ENCODE measurements around a stretch of chr19.

- RRBS, 2 experiments, result no CpG with 5 or more reads among the region's 26 CpGs
These were observed 4.4 kb downstream of the POLR2E start for GRCh38 chr19:1090768-1091270.

- RRBS, 2 experiments, result no CpG with 5 or more reads among the region's 30 CpGs
These were observed 3.2 kb downstream of the POLR2E start for GRCh38 chr19:1091705-1092554.

DNA sequence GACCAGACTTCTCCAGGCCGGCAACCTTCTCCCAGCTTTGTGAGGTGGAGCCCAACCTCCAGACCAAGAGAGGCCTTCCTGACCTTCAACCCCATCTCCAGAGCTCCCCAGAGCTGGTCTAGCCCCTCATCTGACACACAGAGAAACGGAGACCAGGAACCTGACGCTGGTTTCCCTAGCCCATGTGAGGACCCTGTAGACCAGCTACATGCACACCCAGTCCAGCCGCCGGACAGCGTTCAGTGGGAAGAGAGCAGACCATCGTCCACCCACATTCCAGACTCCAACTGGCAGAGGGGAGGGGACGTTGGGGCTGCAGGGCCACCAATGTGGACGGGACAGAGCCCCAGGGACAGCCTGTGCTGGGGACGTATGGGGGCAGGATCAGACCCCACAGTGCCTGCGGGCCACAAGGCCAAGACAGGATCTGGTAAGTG lies 11.4 kb downstream of the SBNO2 start:
- RRBS, 2 experiments, result no CpG with 5 or more reads among the region's 11 CpGs

- RRBS, 2 experiments, result no CpG with 5 or more reads among the region's 21 CpGs
These were observed 6.3 kb upstream of the SBNO2 start for GRCh38 chr19:1180152-1181014.

- RRBS, 2 experiments, result 50% methylated on average over 1 of the region's 26 CpGs; no CpG with 5 or more reads in 1 of the 2 experiments
These were observed 5.2 kb downstream of the CBARP start for GRCh38 chr19:1232346-1233214.

DNA sequence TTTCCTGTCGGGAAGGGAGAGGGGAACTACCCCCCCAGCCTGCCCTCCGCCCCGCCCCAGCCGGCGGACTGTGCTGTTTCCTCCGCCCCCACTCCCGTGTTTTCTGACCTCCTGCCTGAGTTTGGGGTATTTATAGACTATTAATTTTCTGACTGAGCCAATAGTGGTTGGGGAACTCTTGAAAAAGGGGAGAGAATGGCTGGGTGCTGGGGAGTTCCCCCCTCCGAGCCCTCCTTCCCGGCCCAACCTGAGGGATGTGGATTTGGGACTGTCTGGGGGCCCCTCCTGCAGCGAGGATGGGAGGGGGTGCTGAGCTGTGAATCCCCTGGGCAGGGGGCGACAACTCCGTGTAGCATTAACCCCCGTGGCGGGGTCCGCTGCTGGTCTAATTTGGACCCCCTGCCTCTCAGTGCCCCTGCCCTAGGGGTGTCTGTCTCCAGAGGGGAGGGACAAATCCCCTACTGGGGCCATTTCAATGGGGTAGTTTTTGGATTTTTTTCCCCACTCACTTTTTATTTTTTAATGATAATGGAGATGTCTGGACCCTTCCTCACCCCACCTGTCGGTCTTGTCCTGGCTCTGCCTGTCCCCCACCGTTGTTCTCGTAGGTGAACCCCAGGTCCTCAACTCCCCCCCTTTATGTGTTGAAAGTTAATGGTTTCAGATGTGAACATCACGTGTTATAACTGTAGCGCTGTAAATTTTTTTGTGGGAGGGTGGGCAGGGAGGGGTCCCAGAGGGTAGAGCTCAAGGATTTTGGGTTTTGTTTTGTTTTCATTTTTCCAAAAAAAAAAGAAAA lies 9.8 kb downstream of the MIDN start:
- RRBS, 2 experiments, result no CpG with 5 or more reads among the region's 20 CpGs

DNA sequence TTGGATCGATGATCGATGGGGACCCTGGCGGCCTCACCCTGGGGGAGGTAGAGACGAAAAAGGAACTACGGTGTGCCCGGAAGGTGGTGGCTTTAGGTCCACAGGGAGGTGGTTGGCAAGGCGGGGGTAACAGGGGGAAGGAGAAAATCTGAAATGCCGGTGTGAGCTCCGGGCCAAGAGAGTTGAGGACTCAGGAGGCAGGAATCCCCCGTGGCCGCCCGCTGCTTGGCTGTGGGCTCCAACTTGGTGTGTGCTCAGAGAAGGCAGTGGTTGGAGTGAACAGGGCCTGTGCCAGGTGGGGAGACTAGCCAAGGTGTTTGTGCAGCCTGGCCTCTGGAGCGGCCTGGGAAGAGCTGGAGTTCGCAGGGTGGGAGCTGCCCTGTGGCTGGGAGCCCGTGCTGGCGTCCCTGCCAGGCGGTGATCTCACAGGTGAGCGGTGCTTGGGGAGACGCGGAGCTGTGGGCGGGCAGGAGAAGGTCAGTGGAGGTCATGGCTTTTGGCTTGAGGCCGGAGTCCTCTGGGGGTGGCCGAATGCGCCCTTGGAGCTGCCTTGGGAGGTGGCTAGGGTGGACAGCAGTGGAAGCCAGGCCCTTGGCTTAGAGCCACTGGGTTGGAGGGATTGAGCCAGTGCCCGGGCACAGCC lies 7.3 kb upstream of the CIRBP start:
- RRBS, 2 experiments, result 4 to 5% methylated on average over 3 of the region's 25 CpGs

GRCh38 chr19:1265132-1265693 lies 3.9 kb upstream of the CIRBP start:
- RRBS, 2 experiments, result under 1 to 3% methylated on average over 5 of the region's 20 CpGs

DNA sequence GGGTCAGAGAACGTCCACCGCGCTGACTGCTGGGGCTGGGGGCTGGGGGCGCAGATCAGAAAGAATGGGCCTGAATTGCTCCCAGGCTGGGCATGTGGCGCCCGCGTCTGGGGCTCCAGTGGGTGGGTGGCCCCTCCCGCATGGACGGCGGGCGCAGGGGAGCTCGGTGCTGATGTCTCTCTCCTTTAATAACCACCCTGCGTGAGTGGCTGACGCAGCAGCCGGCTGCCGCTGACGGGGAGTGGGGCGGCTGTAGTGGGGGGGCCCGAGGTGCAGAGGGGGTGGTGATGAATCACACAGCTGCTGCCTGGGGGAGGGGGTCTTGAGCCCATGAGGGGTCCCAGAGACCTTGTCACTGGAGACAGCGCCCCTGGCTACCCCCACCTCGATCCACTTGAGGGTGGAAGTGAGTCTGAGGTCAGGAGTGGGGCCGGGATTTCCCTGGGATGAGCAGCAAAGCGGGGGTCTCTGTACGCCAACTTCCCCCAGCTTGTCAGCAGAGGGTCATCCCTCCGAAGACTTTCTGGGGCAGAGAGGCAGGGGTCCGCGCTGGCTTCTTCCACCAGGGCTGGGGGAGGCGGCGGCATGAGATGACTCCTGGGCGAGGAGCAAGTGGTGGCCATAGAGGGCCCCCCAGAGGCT lies 1.4 kb upstream of the CIRBP start:
- RRBS, 2 experiments, result no CpG with 5 or more reads among the region's 30 CpGs

- RRBS, 2 experiments, result 65 to 70% methylated on average over 3 of the region's 24 CpGs
These were observed 1.3 kb upstream of the EFNA2 start for GRCh38 chr19:1284157-1285022.

- RRBS, 2 experiments, result 24 to 25% methylated on average over 16 of the region's 34 CpGs
These were observed 953 bp downstream of the EFNA2 start for GRCh38 chr19:1286470-1287181.

DNA sequence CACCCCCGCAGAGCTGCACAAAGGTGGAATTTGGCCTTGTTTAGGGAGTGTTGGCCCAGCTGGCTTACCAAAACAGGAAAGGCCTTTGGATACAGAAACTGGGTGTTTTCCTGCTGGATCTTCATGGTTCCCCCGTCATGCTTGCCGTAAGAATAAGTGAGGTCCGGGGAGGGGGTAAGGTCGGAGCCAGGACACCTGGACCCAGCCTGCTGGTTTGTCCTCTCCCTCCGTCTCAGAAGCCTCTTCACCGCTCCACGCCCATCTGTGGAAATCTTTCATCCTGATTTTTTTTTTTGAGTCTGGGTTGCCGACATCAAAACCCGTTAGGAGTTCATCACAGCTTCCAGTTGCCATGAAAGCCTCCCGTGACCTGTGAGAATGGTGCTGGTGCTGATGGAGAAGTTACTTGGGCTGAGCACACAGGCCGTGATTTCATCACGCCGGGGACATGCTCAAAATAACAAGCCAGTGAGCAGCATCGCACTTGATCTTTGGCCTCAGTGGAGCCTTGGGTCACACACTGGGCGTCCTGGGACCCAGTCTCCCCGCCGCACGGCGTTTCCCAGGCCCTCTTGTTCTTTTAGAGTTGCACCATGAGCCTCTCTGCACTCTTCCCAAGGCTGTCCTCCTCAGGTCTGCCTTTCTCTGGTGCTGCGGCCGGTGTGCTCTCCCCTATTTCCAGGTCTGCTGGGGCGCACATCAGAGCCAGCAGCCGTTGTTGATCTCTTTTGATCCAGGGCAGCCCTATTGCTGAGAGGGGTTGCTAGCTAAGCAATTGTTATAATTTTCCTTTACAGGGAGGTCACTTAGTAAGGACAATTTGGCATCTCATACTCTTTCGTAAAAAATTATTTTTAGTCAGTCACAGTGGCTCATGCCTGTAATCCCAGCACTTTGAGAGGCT lies 9.6 kb upstream of the NDUFS7 start:
- RRBS, 2 experiments, result no CpG with 5 or more reads among the region's 25 CpGs

- RRBS, 2 experiments, result no CpG with 5 or more reads among the region's 16 CpGs
These were observed 3.1 kb upstream of the NDUFS7 start for GRCh38 chr19:1380435-1381118.

GRCh38 chr19:1384038-1384855 lies 540 bp downstream of the NDUFS7 start:
- RRBS, 2 experiments, result under 1 to 2% methylated on average over 9 of the region's 43 CpGs

DNA sequence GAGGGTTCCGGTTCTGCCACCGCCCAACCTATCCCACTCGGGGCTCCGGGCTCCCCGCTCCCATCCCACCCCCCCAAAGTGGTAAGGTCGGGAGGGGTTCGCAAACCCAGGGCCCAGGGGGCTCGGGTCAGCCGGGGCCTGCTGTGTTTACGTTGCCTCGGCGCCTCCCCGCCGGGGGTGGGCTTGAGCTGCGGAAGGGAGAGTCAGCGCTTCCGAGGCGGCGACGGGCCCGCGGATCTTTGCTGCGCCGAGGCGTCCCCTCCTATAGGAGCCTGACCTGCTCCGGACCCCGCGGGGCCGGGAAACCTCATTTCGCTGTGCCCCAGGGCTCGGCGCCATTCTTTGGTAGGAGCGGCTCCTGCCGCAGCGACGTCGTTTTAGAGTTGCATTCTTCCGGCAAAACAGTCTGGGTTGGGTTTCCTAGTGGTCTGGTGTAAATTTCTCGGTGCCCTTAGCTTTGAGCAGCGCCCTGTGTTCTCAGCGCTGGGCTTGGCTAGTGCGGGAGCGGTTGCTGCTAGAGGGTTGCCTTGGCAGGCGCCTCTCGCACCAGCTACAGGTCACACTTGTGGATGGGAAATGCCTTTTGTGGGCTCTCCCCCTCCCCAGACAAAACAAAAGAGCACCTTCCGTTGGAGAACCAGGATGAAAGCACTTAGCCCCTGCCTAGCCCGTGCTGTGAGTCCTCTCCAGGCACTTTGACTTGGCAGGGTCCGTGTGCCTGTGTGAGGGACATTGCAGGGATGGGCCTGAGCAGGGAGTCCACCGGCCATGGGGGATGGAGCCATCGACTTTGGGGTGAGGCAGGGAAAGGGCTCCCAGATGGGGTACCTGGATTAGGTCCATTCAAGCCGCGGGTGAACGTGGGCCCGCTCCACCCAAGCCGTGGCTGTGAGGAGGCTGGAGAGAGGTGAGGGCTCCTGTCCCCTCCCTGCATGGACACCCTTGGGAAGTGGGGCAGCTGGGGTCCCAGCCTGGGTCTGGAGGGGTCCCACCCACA lies 1.4 kb downstream of the DAZAP1 start:
- RRBS, 2 experiments, result 1% methylated on average over 21 to 24 of the region's 55 CpGs

- RRBS, 2 experiments, result no CpG with 5 or more reads among the region's 40 CpGs
These were observed 14.5 kb downstream of the DAZAP1 start for GRCh38 chr19:1421779-1422468.

GRCh38 chr19:1424107-1424435 lies 14.1 kb upstream of the RPS15 start:
- RRBS, 2 experiments, result no CpG with 5 or more reads among the region's 17 CpGs

- RRBS, 2 experiments, result no CpG with 5 or more reads among the region's 13 CpGs
These were observed 2.3 kb downstream of the REEP6 start for GRCh38 chr19:1493155-1493899.

- RRBS, 2 experiments, result no CpG with 5 or more reads among the region's 13 CpGs
These were observed 2.4 kb downstream of the UQCR11 start for GRCh38 chr19:1602914-1603268.

GRCh38 chr19:1651617-1651993 lies 810 bp downstream of the TCF3 start:
- RRBS, 2 experiments, result under 1 to 1% methylated on average over 27 of the region's 55 CpGs

Measured in bronchial epithelial cell (primary cell).